Monocyte (primary cell): ENCODE measurements around a stretch of chr9.

DNA sequence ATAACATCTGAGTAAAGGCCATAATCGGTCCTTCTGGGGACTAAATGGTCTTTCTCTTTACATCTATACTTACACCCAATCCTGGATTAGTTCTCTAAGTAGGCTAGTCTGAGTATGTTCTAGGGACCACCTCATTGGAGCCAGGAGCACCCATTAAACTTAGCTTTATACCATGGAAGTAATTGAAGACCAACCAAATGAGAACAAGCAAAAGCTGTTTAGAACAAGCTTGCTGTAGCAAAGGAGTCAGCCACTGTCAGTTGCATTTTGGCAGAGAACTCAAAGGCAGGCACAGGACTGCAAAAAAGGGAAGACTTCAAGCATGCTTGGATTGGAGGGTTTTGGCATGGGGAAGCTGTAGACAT lies 14.9 kb upstream of the CFAP95 start:
- PRO-cap, 2 experiments: no peak in any of the 2 experiments

GRCh38 chr9:70044707-70045380 lies 1.2 kb downstream of the MAMDC2 start:
- PRO-cap, 2 experiments: no peak in any of the 2 experiments

DNA sequence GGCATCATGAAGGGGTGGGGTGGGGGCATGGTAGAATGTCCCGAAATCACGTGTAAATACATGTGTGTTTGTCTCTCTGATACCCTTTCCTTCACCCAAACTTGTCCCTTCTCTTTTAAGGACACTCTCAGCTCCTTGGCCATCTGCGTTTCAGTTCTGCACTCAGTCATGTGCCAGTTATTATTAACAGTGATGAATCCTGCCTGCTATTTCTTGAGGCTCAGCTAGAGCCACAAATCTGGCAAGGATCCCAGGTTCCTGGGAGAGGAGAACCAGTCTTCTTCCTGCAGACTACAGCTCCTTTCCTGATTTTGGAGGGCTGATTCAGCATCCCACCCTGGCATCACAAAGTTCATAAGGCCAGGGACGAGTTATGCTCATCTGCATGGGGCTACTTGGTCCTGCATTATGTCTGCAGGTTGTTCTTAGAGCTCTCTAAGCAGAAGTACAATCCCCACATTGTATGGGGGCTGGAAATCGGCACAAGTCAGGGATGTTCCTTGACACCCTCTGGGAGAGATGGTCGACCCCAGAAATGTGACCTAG lies 5.6 kb downstream of the MAMDC2 start:
- PRO-cap, 2 experiments: no peak in any of the 2 experiments

GRCh38 chr9:70168555-70168972 lies 90.2 kb upstream of the SMC5 start:
- PRO-cap, 2 experiments: no peak in any of the 2 experiments

DNA sequence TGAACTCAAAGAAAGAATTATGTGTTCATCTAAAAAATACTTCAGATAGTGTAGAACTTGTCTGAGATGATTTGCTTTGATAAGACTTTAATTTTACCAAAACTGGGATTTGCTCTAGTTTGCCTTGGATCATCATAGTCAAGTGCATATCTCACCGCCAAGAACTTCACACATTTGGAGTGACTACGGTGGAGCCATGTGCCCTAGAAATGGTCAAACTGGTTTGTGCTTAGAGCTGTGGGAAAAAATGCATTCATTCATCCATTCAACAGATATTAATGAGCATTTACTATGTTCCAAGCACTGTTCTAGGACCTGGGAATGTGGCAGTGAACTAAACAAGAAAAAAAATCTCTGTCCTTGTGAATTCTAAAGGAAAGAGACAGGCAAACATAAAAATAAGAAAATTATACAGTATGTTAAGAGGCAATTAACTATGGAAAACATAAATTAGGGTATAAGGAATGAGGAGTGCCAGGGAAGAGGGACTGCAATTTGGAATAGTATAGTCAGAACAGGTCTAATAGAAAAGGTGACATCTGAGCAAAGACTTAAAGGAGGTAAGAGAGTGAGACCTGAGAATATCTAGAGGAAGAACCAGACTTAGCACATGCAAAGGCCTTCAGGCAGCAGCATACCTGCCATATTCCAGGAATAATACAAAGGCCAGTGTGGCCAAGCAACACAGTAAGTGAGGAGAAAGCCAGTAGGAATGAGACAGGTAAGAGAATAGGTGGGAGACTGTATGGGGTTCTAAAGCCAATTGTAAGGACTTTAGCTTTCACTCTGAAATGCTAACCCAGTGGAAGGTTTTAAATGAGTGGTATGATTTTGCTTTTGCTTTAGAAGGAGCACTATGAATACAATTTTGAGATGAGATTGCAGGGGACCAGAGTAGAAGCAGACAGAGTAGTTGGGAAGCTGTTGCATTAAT lies 44.8 kb upstream of the SMC5 start:
- PRO-cap, 2 experiments: no peak in any of the 2 experiments

DNA sequence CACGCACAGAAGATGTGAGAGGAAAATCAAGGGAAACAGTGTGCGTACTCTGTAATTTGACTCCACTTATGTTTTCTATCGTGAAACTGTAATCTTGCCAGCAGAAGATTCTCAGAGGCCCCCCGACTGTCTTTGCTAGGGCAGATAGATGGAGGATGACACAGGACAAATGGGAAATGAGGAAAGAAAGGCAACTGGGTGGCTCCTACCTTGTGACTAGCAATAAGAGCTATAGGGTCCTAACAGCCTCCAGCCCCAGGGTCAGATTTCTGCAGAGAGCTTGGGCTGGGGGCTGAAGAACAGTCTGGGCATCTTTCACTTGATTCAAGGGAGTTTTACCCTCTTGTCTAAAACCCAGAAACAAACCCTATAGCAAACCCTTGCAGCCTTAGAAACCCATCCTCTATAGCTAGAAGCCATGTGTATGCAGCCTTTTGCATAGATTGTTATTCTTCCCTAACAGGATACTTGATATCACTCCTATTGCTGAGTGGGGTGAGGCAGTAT lies 7.0 kb downstream of the KLF9 start:
- PRO-cap, 2 experiments: no peak in any of the 2 experiments

- PRO-cap, 2 experiments: no peak in any of the 2 experiments
Observed at GRCh38 chr9:70412712-70413342, 1.6 kb downstream of the KLF9 start.

DNA sequence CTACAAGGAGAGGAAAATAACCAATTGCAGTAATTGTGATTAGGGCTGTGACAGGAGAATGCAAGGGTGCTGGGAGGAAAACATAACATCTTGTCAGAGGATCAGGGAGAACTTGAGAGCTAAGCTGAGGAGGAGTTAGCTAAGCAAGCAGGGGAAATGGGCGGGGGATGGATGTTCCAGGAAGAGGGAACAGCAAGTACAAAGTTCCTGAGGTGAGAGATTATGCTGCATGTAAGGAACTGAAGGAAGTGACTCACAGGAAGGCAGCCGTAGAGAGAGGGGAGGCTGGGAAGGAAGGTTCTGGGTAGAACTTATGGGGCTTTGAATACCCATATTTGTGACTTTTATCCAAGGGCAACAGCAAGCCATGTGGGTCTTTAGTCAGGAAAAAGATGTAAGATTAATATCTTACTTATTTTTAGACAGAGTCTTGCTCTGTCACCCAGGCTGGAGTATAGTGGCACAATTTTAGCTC lies 24.1 kb upstream of the KLF9 start:
- PRO-cap, 2 experiments: no peak in any of the 2 experiments

GRCh38 chr9:70504810-70505274 lies 90.4 kb upstream of the KLF9 start:
- PRO-cap, 2 experiments: no peak in any of the 2 experiments

DNA sequence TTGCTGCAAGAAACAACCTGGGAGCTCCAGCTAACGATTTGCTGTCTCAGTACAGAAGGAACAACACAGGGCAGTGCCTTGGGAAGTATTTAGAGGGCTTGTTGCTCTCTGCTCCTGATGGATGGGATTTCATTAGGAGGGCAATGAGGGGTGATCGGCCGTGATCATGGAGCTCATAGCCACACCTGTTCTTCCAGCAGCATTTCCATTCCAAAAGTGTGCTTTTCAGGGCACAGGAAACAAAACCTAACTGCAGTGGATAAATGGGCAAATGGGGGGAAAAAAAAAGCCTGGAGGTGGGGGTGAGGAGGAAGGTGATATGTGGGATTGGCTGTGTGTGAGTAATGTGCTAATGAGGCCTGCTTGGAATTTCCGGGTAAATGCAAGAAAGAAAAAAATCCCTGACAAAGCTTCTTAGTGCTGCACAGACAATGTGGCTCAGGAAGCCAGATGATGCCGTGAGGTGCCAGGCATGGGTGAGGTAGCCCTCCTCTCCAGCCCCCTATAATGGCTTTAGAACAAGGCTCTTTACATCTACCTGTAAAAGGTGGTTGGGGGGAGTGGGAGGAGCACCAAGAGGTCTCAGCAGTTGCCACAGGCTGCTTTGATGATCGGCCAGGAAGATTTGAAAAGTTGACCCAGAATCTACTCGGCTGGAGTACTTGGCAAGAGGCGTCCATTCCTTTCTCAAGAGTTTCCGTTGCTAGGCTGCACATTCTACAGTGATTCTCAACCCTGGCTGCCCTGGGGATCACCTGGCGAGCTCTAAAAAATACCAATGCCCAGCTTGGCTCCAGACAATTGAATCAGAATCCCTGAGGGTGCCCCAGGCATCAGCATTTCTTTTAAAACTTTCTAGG lies 139.6 kb upstream of the KLF9 start:
- PRO-cap, 2 experiments: no peak in any of the 2 experiments

- PRO-cap, 2 experiments: no peak in any of the 2 experiments
Observed at GRCh38 chr9:70566697-70567109, 152.2 kb upstream of the KLF9 start.

- PRO-cap, 2 experiments: no peak in any of the 2 experiments
Observed at GRCh38 chr9:70868419-70869639, 252.6 kb downstream of the TRPM3 start.

DNA sequence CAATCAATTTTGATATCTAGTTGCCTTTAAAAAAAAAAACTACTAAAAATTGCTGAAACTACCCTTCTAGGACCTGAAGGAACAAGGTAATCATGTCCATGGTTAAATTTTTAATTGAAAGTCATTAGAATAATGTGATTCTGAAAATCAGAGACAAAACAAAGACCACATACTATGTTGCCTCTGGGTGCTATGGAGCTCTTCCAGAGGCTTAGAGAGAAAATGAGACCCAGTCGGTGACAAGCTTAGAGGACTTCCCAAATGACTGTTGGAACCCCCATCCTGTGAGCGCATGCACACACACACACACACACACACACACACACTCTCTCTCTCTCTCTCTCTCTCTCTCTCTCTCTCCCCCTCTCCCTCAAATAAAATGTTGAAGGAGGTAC lies 25.2 kb downstream of the TRPM3 start:
- PRO-cap, 2 experiments: no peak in any of the 2 experiments

GRCh38 chr9:71713806-71714446 lies 54.4 kb downstream of the CEMIP2 start:
- PRO-cap, 2 experiments: no peak in any of the 2 experiments

DNA sequence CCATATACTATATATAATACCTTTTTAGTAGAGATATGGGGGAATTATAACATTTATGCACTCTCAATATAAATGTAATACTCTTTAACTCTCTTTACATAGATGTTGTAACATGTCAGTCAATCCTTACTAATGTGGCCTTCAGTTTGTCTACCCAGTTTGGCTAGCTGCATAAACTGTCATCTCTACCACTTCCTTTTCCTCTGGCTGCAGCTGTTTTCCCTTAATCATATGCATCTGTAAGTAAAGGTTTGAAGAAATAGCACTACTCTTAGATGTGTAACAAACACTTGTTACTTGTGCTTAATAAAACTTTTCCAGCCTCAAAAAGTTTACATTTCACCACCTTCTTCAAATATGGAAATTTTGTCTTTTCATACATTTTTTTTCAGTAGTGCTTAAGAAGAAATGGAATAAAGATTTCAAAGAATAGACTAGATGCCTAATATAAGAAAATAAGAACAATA lies 13.3 kb downstream of the ABHD17B start:
- PRO-cap, 2 experiments: no peak in any of the 2 experiments

GRCh38 chr9:72127667-72127891 lies 21.7 kb upstream of the GDA start:
- PRO-cap, 2 experiments: no peak in any of the 2 experiments

DNA sequence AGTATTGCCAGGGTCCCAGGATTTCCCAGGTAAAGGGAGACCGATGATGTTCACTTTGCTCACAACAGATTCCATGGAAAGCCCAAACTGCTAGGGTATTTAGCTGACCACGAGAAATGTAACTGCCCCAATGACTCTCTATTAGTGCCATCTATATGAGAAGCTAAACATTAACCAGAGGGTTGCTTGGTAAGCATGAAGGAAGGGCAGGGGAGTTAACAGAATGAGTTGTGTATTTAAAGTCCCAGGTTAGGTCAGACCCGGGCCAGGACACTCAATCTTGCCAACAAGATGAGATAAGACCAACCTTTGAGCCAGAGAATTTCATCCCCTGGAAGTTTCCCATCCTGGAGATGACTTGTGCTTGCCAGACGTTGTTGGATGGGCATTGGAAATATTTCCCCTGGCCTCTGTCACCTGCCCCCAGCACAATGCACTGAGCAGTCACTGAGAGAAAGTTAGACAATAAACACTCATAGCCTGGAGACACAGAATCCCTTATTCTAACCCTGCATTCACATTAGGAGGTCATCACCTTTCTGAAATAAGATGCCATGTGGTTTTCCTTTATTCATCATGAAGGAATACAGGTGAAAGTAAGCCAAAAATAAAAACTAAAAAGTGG lies 19.5 kb upstream of the GDA start:
- PRO-cap, 2 experiments: no peak in any of the 2 experiments

- PRO-cap, 2 experiments: peak in 2 of 2 experiments; most common minus-strand start chr9:72355593 (in 2)
Observed at GRCh38 chr9:72355305-72355763, 9.7 kb downstream of the ZFAND5 start.

DNA sequence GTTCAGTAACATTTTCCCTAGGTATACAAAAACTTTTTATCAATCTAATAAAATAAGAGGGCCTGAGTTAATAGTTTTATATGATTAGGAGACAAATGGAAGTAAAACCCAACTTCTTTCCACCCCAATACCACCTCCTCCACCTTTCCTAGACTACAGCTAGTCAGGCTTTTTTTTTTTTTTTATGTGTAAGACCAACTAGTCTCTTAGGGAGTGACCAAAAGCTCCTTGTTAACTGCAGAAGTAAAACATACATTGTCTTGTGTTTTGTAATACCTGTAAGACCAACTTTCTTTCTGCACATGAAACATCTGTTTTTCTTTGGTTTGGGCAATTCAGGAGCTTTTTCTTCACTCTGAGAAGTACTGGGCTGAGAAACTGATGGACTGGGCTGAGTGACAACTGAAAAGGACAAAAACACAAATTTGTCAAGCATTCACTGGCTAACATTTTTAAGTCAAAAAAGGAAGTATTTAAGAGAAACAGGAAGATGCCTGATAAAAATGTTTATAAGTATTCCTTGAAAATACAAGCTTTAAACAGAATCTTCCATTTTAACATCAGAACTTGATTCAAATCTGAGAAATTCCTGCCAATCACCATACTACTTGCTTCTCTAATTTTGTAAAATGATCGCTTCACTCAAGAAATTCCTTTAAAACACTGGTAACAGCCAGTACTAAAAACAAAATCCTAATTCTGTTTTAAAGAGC lies 8.2 kb downstream of the ZFAND5 start:
- PRO-cap, 2 experiments: peak in 2 of 2 experiments; most common minus-strand start position 154 of the sequence (in 2)

DNA sequence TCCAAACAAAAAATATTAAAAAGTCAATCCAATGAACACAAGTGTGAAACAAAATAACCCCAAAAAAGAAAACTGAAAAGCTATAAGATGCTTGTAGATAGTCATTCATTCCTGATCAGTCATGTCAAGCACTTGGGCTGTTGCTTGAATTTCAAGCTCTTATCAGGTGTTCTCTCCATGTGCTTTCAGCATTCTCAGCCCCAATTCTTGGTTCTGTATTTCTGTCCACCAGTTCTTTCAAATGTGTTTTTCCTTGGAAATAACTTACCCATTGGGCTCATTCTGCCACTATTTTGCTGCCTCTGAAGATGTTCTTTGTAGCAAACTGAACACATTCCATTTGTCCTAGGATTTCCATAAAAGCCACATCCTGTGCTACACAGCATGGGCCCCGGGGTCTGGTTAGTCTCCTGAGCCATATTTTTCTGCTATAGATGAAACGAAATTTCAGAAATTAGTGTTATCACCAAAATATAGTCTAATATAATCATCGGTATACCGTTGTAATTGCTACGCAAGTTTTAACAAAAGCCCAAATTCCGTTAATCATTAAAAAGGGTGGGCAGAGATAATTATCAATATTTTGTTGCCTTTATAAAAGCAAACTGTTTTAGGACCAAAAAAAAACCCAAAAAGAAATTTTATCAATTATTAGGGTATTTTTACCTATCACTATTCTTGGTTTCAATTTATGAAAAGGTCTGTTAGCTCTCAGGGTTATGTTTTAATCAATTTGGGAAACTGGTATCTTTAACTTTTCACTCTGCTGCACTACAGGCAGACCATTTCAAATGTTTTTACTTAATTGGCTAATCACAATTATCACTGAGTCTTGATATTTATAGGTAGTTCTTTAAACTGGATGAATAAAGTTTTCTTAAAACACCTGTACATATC lies 4.4 kb downstream of the ZFAND5 start:
- PRO-cap, 2 experiments: peak in 1 of 2 experiments; most common minus-strand start position 209 of the sequence (in 1)